Gastrocnemius medialis (tissue), 3 donors: ENCODE data around the gene TIMM23.

DNA sequence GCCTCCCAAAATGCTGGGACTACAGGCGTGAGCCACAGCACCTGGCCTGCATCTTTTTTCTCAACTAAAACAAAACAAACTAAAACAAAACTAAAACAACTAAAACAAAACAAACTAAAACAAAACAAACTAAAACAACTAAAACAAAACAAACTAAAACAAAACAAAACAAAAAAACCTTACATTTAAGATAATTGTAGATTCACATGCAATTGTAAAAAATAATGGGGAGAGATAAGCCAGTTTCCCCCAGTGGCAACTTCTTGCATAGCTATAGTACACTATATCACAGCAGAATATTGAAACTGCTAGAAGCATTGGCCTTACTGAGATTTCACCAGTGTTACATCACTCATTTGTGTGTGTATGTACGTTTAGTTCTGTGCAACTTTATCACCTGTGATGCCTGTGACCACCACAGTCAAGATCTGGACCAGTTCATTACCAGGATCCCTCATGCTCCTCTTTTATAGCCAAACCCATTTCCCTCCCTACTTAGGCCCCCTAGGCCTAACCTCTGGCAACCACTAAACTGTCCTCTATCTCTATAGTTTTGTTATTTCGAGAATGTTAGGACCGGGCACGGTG is 9.2 kb downstream of the FXYD4 start:
- PRO-cap = no peak
- RAMPAGE, long total RNA, 3 experiments = no peak in any of the 3 experiments

DNA sequence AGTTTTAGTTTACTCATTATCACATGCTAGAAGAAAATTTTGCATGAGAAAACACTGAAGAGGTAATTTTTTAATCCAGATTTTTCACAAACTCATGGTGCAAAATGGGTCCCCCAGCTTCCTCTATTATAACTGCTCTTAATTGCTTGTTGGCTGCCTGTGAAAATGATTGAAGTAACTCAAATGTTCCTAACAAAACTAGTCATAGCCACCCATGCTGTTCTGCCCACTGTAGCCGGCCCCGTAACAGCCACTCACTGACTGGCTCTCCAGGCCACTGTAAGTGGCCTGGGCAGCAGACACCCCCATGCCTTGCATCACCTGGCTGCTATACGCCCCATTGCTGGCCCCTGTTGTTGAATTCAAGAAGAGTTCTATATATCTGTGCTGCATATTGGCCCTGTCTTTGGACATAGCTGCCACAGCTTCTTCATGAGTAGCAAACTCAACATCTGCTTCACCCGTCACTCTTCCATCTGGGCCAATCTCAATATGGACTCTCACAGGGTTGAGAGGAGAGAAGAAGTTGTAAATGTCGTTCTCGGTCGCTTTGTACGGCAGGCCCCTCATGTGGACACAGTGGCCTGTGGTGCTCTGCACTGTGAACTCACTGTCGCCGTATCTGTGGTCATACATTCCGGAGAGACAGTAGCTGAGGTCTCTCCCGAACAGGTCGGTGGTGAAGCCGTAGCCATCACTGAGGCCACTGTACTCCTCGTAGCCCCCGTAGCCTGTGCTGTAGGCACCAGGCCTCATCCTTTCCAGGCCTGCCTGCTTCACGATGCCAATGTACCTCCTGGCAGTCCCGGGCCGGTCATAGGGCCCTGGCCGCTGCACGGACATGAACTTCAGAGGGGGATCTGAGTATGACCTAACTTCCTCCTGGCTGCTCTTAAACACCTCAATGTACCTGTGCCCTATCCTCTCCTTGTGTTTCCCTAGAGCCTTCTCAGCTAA is 15.3 kb downstream of the FXYD4 start:
- PRO-cap = no peak
- RAMPAGE, long total RNA, 3 experiments = no peak in any of the 3 experiments

DNA sequence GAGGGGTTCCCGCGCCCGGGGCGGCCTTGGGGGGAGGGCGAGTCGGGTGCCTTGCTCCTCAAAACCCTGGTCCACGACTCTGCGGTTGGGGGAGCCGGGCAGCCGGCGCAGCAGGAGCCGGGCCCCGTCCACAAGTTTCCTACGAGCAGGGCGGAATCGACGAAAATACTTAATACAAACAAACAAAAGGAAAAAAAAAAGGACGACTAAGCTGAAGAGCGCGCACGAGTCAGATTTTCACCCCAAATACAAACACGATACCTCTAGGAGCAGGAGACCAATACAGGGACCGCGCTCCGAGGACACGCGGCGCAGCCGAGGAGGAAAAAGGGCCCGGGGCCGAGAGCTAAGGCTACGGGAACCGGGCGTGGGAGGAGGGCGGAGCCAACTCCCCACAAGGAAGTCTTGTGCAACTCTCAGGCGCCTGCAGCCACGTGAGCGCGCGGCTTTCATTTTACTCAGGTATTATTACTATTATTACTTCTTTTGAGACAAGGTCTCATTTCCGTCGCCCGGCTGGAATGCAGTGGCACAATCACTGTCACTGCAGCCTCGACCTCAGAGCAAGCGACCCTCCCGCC is 1.4 kb downstream of the HNRNPF start:
- PRO-cap = bidirectional peak, plus-strand start at position 484 of the sequence, minus-strand start at position 320 of the sequence
- RAMPAGE, long total RNA, 3 experiments = start-site peak on the minus strand in 3 of 3 experiments, centred at positions 322 to 336 of the sequence, 66 to 283 reads per replicate

DNA sequence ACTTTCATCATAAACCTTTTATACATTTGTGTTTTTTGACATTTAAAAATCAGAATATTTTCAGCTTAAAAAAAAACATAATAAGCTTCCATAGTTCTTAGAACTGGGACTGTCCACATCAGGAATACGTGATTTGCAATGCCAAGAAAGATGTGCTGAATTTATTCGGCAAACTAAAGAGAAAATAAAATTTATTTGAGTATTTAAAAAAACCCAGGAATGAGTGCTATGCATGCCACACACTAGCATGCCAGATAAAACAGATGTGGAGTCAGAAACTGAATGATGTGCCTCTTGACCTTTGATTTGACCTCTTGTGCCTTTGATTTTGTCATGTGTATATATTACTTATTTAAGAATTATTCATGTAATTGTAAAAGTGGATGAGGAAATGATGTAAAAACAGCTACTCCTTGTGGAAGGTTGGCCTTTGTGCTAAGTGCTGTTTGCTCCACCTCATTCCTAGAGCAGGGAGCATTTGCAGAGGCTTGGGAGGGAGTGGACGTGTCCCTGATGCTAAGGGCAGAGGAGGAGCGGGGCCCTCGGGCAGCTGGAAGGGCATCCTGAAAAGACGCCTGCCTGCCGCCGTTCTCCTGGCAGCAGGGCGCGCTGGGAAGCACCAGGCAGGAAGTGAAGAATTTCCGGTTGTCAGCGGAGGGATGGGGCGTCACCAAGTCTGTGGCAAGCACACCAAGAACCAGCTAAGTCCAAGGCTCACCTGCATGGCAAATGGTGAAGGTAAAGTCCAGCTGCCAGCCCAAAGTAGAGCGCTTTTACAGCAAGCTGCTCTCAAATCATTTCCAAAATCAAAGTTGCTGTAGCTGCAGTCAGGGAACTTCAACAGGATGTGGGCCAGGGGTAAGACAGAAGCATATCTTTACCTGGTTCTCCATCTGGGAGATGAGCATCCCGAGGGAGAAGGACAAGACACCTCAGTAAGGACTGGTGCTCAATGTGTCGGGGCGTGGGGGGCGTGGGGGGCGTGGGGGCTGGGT is 197.6 kb upstream of the ZNF32 start:
- PRO-cap = bidirectional peak, plus-strand start at position 688 of the sequence, minus-strand start at position 591 of the sequence
- RAMPAGE, long total RNA, 3 experiments = no peak in any of the 3 experiments

DNA sequence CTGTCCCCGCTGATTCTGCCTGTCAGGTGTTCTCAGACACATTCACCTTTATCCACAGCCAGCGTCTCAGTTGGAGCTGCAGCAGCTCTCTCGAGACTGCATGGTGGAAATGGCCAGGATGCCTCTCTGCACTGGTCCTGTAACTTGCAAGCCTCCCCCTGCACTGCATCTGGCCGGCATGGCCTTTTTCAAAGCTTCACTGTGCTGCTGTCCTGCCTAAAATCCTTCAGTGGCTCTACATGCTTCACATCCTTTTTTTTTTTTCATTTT is 218.1 kb upstream of the ZNF32 start:
- PRO-cap = no peak
- RAMPAGE, long total RNA, 3 experiments = no peak in any of the 3 experiments

DNA sequence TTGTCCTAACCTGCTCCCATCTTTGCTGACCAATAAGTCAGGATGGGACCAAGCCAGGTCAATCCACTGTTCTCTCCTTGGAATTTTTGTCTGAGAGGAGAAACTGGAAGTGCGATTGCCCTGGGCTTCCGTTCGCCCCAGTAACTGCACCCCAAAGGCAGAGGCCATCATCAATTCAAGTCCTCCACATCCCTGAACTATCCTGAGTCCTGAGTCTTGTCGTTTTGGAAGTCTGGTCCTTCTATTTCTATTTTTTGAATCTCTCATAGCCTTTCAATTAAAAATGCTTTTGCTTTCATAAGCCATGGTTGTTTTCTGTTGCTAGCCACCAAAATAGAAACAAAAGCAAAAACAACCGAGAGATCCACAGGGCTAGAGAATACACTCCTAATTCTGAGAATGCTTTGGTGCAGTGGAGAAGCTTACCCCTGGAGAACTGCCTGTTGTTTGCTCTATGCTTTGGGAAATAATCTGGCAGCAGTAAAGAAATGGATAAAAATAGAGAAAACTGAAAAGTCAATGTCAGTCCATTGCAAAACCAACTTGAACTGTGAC is 368.1 kb upstream of the ZNF32 start:
- PRO-cap = no peak
- RAMPAGE, long total RNA, 3 experiments = no peak in any of the 3 experiments

DNA sequence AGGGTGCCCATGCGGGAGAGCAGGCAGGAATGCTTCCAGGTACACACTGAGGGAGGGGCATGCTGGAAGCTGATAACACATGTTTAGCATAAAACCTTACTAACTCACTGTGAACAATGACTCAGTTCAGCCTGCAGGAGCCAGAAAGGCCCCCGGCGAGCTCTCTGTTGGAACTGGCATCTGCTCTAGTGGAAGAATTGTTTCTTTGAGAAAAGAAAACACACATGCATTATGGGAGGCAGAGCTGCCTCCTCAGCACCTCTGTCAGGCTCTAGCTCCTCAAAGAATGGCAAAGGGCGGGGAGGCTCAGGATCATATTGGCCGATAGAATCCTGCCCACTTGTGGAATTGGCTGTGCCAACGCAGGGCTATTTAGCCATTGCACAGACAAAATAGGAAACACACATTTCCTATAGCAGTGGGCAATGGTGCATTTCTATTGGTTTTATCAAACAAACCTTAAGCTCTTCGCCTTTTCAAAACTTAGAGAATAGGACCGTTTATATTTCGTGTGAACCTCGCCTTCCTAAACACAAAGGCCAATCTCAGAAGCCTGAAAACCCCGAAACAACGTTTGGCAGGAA is 338.2 kb downstream of the CXCL12 start:
- PRO-cap = no peak
- RAMPAGE, long total RNA, 3 experiments = no peak in any of the 3 experiments

DNA sequence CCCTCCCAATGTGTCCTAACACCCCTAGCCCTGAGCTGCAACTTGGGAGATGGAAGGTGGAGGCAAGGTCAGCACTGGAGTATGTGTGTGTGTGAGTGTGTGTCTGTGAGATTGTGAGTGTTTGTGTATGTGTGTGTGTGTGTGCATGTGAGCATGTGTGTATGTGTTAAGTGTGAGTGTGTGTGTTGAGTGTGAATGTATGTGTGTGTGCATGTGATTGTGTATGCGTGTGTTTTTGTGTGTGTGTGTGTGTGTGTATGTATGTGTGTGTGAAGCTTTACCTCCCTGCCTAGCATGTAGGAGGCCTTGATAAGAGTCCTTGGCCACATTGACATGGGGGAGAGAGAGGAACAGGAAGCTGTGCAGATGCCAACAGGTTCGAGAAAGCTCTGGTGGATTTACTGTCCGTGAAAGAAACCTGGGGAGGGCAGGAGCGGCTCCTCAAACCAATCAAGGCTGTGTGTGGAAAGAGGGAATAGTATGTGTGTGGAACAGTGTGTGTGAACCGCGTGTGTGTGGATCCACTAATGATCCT is 9.3 kb downstream of the RASSF4 start:
- PRO-cap = no peak
- RAMPAGE, long total RNA, 3 experiments = no peak in any of the 3 experiments

GRCh38 chr10:44980580-44981101 is 2.0 kb upstream of the DEPP1 start:
- PRO-cap = no peak
- RAMPAGE, long total RNA, 3 experiments = no peak in any of the 3 experiments

GRCh38 chr10:44989831-44990680 is 10.7 kb upstream of the ZNF22 start:
- PRO-cap = no peak
- RAMPAGE, long total RNA, 3 experiments = no peak in any of the 3 experiments

GRCh38 chr10:45330273-45330489 is 14.8 kb upstream of the OR13A1 start:
- PRO-cap = no peak
- RAMPAGE, long total RNA, 3 experiments = no peak in any of the 3 experiments

DNA sequence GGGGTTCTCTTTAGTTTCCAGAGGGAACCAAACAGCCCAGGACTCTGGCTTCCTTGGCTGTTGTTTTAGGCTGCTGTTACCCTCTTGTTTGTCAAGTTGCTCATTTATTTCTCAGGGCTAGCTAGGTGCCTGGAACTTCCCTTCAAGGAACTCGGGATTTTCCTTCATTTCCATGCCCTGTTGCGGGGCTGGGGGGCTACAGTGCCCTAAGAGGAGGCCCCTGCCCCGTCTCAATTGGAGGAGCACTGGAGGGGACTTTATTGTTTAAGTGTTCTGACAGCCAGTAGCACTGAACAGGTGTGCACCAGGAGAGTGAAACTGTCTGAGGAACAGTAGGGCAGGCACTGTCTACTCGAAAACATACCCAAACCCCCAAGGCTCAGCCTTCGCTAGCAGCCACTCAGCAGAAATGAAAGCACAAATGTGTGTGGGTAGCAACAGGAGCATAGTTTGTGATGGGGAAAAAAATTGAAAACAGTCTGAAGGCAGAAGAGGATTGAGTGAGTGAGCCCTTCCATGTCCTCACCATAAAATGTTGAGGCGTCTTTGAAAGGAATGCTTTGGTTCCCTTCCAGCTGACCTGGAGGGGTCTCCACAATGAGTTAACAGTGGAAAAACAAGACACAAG is 60.0 kb downstream of the ALOX5 start:
- PRO-cap = no peak
- RAMPAGE, long total RNA, 3 experiments = no peak in any of the 3 experiments

GRCh38 chr10:45627460-45628132 is 45.0 kb downstream of the ZFAND4 start:
- PRO-cap = no peak
- RAMPAGE, long total RNA, 3 experiments = no peak in any of the 3 experiments

- PRO-cap = bidirectional peak, plus-strand start at chr10:45972483, minus-strand start at chr10:45972384
- RAMPAGE, long total RNA, 3 experiments = start-site peak on the plus strand in 3 of 3 experiments, at chr10:45972483-45972561 at its widest, 763 to 1,693 reads per replicate; start-site peak on the minus strand in 3 of 3 experiments, at chr10:45972361-45972432 at its widest, 33 to 66 reads per replicate
These were observed at the start of gene TIMM23 for GRCh38 chr10:45972190-45973194. TIMM23 (plus strand) TSS chr10:45972489.

- PRO-cap = no peak
- RAMPAGE, long total RNA, 3 experiments = no peak in any of the 3 experiments
These were observed 16.8 kb downstream of the GPRIN2 start for GRCh38 chr10:46539749-46540063.

- PRO-cap = no peak
- RAMPAGE, long total RNA, 3 experiments = no peak in any of the 3 experiments
These were observed 162.3 kb upstream of the GDF10 start for GRCh38 chr10:47137682-47138043.

DNA sequence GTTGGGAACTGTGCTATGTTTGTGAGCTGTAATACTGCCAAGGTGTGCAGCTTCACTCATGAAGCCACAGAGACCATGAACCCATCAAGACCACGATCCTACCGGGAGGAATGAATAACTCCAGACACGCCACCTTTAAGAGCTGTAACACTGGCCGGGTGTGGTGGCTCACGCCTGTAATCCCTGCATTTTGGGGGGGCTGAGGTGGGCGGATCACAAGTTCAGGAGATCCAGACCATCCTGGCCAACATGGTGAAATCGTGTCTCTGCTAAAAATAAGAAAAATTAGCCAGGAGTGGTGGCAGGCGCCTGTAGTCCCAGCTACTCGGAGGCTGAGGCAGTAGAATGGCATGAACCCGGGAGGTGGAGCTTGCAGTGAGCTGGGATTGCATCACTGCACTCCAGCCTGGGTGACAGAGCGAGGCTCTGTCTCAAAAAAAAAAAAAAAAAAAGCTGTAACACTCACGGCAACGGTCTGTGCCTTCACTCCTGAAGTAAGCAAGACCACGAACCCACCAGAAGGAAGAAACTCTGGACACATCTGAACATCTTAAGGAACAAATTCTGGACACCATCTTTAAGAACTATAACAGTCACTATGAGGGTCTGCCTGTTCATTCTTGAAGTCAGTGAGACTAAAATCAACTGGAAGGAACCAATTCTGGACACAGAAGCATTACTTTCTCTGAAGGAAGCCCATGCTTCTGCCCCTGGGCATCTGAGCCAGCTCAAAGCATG is 132.7 kb upstream of the GDF10 start:
- PRO-cap = no peak
- RAMPAGE, long total RNA, 3 experiments = no peak in any of the 3 experiments

GRCh38 chr10:47461137-47461743 is 22.7 kb downstream of the ANXA8 start:
- PRO-cap = no peak
- RAMPAGE, long total RNA, 3 experiments = no peak in any of the 3 experiments

- PRO-cap = no peak
- RAMPAGE, long total RNA, 3 experiments = no peak in any of the 3 experiments
These were observed 59.8 kb upstream of the AGAP9 start for GRCh38 chr10:47583242-47583577.

GRCh38 chr10:47705584-47706434 is 57.6 kb downstream of the SYT15B start:
- PRO-cap = unidirectional peak, plus-strand start at chr10:47705999
- RAMPAGE, long total RNA, 3 experiments = start-site peak on the plus strand in 2 of 3 experiments, at chr10:47706032-47706061 at its widest, 14 to 16 reads per replicate